Mesangial cell (primary cell): Measurements from ENCODE around the genes NAT8, DUSP11 and C2orf78.

- RAMPAGE, long total RNA: no peak
Observed at GRCh38 chr2:71157131-71157720, 26.8 kb downstream of the MPHOSPH10 start.

GRCh38 chr2:71276253-71277337 is 49.7 kb upstream of the PAIP2B start:
- RAMPAGE, long total RNA: no peak

DNA sequence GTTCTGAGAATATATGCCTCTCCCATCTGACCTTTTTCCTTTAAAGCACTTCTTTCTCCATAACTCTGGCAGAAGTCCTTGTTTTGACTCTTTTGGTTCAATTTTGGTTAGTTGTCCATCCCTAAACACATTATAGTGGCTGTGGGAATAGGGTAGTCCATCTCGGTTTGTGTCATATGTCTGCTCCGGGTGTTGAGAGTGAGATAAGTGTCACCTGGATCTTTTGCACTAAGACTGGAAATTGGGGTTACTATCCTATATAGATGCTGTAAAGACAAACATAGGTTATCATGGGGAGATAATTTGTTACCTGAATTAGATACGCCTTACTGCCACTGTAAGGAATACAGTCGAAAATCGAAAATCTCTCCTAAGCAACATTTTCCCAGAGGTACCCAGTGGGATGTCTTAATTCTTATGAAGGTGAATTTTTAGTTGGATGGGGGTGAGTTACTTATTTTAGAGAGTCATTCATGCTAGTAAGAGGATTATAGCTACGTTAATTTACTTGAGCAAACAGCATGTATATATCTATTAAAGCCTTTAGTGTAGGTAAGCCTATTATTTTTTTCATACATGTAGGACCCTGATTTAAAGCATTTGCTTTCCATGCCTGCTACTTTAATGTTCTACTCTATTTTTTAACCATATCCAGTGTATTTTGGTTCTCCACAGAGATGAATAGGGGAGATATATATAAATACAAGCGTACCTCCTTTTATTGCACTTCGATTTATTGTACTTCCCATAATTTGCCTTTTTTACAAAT is 25.7 kb downstream of the ZNF638 start:
- RAMPAGE, long total RNA: no peak

DNA sequence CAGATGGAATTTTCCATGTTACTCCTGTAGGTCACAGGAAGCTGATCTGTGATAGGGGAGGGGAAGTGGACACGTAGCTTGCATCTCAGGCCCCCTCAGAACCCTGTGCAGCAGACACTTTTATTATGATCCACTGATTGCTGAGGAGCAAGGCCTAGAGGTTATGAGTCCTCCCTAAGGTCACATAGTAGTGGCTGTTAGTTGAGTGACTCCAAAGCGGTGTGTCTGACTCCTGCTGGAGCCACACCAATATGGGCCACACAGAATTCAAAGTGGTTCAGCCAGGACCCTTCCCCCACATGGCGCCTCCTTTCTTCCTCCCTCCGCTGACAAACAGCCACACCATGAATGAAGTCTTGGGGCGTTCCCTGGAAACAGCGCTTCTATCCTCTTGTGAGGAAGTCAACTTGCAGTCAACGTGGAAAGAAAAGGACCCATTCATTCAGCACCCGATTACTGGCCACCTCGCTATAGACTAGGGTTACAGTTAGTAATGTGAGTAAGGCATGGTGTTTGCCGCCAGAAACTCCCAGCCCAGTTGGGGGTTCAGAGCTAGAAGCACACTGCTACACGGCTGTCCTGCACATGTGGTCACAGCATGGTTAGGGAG is 8.5 kb downstream of the DYSF start:
- RAMPAGE, long total RNA: no peak

DNA sequence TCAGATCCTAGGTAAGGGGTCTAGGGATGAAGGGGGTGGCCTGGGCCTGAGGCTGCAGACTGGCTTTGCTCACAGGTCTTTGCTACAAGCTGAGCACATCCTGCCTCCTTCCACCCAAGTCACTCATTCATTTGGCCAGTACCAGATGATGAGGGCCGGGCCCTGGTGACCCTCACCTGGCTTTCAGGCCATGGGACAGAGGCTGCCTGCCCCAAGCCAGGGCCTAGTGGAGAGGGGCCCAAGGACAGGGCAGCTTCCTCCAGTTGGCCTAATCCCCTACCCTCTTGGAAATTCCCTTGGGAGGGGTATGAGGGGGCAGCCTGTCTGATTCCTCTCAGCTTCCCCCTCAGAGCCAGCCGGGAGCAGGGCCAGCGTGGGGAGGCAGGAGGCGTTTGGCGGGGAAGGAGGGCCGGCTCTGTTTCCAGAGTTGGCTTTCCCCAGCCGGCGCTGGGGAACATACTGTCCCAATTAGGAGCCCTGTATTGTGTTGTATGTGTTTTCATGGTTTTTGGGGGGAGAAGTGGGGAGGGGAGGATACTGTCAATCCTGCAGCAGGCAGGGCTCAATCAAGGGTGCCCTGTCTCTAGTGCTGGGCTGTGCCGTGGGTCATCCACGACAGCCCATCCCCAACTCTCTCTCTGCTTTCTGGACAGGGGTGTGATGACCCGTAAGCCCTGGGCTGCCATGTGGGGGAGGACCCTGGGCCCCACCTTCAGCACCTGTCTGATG is 219.0 kb downstream of the DYSF start:
- RAMPAGE, long total RNA: no peak

DNA sequence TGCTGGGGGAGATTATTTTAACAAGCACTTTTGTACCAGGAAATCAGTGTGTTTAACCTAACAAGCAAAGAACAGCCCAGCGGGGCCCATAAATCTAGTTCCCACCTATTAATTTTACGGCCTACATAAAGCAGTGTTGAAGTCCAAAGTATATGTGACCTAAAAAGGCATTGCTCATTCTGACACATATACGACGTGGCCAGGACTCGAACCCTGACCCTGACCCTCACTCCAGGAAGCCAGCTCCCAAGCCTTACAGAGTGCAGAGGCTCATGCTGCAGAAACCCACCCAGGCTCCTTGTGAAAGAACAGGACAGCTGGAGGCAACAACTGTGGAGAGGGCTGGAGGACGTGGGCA is 221.7 kb downstream of the CYP26B1 start:
- RAMPAGE, long total RNA: no peak

DNA sequence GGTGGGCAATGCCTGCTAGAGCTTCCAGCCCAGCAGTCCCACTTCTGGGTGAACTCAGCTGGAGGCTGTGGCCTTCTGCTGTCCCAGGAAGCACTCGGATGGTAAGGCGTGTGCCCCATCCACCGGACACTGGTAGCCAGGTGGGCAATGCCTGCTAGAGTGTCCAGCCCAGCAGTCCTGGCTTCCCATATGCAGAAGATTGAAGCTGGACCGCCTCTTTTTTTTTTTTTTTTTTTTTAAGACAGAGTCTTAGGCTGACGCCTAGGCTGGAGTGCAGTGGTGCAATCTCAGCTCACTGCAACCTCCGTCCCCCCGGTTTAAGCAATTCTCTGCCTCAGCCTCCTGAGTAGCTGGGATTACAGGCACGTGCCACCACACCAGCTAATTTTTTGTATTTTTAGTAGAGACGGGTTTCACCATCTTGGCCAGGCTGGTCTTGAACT is 86.2 kb upstream of the CYP26B1 start:
- RAMPAGE, long total RNA: no peak

DNA sequence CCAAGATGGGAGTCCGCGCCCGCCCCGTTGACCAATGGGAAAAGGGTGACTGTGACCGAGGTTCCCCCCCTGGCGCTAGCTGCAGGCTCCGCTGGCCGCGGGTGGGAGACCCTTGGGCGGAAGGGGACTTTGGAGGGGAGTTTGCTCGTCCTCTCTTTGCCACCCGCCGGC is 219 bp downstream of the SFXN5 start:
- RAMPAGE, long total RNA: no peak

DNA sequence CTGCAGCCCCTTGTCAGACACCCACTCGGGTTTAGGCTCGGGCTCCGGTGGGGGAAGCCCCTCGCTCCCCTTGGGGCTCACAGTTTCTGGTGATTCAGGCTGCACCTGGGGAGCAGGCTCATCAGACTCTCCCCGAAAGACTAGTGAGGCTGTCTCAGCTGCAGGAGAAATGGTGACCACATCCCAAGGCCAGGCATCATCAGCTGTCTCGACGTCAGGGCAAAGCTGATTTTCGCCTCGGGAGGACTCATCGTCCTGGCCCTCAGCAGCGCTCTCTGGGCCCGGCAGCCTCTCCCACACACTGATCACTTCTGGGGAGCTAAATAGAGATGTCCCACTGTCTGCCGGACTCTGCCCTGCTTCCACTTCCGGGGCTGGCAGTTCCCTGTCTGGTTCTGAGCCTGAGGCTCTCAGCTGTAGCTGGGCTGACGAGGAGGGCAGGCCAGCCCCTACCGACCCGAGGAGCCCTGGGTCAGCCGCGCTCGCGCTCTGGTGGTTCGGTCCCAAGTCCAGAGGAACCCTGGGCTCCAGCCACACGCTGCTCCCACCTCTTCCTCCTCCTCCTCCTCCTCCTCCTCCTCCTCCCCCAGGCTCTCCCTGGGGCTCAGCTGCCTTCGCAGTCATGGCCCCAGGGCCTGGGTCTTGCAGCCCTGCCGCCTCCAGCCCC is 9.2 kb upstream of the SFXN5 start:
- RAMPAGE, long total RNA: no peak

DNA sequence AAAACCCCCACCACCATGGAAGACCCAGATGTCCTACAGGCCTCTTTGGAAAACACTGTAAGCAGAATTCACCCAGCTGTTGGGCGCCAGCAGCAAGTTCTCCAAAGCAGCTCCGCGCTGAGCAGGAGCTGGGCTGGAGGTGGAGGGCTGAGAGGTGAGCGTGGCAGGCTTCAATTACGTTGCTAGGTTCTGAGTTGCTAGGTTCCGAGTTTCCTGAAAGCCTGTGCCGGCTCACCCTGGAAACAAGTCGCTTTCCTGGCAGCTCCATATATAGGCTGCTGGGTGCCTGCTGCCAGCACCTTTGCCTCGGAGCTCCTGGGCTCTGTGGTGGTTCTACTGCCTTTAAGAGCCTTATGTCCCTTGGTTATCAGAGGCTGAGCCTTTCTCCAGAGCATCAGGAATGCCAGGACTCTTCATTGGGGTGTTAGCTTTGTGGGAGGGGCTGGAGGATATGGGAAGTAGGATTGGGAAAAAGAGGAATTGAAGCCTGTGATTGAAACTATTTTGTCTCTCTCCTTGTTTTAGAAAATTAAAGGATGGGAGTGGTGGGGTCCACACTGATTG is 14.4 kb upstream of the EGR4 start:
- RAMPAGE, long total RNA: no peak

DNA sequence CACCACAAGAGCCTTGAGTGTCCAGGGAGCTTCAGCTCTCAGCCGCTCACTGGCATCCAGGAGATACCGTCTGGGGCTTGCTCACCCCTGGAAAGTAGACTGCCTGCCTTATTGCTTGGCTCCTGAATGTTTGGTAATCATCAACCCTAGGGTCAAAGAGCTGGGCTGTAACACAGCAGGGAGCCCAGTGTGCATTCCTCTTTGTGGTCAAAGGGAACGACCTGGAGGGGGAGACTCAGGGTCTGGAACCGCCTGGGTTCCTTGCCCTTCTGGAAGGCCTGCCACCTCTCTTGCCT is at the start of gene NAT8:
TSS of gene NAT8 (minus strand) at position 101 of the 296 bp plus-strand sequence.
- RAMPAGE, long total RNA: no peak

DNA sequence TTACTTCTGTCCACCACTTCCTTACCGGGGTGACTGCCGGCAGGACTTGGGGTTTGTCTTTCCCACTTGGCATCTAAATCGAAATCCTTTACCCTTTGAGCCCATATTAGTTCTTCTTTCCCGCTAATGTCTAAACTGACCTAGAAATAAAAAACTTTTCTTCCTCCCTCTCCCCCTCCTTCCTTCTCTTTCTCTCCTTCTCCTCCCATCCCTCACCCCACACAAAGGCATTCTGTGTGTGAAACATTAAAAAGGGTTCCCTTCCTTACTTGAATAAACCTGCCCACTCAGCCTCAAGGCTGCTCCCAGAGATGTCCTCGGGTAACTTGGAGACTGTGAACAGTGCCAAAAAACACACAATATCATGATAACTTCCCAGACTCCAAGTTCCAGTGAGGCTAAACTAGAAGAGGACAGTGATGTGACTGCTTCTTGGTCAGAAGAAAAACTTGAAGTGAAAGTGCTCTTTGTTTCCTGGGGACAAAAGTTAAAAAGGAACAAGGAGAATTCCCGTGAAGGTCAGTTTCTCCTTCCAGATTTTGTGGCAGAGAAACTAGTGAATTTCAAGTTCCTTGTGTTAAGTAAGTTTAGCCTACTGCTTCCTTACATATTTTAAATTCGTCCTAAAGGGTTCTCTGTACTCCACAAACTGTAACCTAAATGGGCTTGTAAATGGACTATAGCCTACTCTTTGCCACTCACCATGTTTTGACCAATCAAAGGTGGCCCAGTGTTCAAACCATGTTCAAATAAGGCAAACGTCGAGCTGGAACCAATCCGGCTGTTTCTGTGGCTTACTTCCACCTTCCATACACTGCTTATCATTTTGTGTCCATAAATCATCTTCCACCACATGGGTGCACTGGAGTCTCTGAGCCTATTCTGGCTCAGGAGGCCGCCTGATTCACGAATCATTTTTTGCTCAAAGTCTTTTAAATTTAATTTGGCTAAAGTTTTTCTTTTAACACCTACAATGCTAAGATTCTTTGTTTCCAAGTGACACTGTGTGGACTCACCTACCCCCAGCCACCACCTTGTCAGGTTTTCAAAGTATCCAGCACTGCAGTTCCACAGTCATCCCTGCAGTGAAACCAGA is 20.5 kb downstream of the TPRKB start:
- RAMPAGE, long total RNA: no peak

GRCh38 chr2:73779083-73780562 is at the start of gene DUSP11:
TSS of gene DUSP11 (minus strand) at chr2:73780103.
- RAMPAGE, long total RNA: start-site peak on the minus strand at chr2:73780072-73780108, 157 reads

- RAMPAGE, long total RNA: no peak
Observed at GRCh38 chr2:73783968-73784483, at the start of gene C2orf78. TSS of gene C2orf78 (plus strand) at chr2:73784183.

- RAMPAGE, long total RNA: no peak
Observed at GRCh38 chr2:73832947-73833200, 4.1 kb downstream of the STAMBP start.

DNA sequence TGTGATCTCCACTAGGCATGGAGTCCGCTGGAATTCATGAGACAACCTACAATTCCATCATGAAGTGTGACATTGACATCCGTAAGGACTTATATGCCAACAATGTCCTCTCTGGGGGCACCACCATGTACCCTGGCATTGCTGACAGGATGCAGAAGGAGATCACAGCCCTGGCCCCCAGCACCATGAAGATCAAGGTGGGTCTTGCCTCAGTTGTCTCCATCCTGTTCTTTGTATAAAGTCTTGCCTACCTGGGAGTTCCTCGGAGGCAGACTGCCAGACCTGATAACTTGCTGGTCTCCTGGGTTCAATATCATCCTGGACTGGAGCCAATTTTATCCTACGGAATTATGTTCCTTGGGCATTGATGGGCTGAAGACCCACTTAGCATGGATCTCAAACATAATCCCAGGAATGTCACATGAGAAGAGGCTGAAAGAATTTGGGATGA is 10.1 kb upstream of the DGUOK start:
- RAMPAGE, long total RNA: no peak

DNA sequence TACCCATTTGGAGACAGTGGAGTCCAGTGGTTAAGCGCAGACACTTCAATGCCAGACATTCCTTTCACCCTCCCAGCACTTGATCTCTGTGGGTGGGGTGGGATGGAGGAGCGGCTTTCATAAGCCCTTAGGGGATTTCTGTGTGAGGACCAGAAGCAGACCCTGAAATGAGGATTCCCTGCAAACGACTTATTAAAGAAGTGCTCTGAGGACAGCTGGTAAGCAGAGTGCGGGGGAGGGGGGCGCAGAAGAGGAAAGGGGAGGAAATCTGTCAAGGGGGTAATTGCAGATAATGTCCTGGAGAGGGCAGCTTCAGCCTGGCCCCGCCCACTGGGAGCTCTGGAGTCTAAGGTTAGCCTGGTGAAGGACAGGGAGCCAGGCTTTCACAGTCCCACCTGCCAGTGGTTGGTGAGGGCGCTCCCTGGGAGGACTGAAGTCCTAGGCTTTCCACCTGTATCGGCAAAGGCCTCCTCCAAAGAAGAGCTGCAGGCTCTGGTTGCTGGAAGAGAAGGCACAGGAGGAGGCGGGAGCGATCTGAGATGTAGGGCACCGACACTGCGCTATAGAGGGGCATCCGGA is 5.5 kb upstream of the DGUOK start:
- RAMPAGE, long total RNA: no peak

DNA sequence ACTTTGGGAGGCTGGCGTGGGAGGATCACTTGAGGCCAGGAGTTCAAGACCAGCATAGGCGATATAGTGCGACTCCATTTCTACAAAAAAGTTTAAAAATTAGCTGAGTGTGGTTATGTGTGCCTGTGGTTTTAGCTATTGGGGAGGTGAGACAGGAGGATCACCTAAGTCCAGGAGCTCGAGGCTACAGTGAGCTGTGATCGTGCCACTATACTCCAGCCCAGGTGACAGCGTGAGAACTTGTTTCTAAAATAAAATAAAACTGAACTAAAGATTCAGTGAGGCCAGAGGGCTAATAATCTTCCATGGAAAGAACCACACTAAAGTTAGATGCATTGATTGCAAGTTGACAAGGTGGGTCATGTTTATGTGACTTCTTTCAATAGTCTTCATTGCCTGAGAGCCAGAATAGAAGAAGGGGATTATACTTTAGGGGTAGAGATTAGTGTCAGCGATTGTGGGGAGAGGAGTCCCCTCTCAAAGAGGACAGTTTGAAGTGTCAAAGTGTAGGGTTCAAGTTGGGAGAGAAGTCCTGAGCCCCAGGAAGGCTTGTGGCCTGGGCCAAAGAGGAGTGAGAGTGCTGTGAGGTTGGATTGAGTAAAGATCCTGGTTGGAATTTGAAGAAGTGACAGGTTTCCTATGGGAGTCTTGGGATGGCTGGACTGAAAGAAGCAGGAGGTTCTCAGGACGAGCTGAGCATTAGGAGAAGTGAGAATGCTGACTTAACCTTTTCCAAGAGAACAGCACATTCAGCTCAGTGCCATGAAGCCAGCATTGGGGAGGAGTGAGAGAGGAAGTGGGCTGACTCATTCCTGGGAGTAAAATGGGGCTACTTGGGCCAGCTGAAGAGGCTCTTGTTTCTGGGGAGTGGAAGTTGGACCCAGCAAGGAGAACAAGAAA is 25.5 kb downstream of the DGUOK start:
- RAMPAGE, long total RNA: no peak

DNA sequence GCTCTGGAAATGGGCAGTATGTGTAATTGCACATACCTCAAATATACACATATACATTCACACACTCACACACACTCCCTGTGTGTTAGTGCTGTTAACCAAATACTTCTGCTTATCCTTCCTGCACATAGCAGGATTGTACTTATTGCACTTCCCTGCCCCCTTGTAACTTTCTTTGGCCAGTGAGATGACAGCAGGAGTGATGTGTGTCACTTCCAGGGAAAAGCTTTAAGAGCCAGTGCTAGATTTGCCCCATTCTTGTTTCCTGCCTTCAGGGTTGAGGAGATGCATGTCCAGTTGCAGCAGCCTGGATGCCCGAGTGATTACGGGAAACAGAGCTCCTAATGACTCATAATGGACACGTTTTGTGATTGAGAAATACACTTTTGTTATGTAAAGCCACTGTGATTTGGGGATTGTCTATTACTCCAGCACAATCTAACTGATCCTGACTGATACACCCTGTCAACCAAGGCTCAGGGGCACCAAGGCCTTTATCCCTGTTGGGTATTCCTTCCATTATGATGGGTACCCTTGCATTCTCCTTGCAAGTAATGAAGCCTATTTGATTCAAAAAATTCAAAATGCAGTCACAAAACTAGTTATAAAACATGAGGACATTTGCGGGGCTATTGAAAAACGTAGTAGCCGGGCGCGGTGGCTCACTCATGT is 5.0 kb upstream of the TET3 start:
- RAMPAGE, long total RNA: no peak

GRCh38 chr2:73985354-73985434 is 484 bp downstream of the TET3 start:
- RAMPAGE, long total RNA: no peak